ENCODE data around the genes XRN2 and CD93.

GRCh38 chr20:20255178-20255436, 112.8 kb upstream of the INSM1 start:
- PRO-cap, result no peak
- RAMPAGE, long total RNA, 2 experiments, result no peak in any of the 2 experiments

DNA sequence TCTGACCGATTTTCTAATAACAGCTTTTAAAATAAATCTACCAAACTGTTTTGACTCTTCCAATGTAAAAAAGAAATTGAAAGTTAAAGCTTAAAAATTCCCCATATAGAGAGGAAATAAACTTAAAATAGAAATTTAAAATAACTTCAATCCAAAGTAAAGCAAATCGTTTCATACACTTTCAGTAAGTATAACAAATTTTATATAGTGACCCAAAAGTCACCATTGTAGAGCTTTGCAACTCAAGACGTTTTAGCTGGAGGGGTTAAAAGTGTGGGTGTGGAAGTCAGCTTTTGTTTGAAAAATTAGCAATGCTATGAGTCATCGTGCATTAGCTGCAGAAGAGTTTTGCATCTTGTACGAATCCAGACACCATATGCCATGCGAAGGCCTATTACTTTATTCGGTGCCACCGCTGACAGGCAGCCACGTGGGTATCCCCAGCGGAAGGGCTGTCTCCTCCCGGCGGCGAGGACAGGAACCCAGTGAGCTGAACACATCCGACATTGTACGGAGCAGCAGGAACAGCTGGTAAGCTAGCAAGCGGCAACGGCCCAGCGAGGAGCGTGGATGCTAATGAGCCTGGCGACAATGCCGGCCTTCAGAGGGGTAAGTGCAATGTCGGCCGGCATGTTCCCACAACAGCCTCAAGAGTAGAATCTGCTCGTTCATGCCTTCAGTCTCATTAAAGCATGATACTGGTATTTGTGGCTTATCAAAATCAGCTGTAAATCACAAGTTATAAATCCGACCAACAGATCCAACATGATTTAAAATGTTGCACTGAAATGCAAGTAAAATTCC, 84.4 kb downstream of the INSM1 start:
- PRO-cap, result bidirectional peak, plus-strand start at position 506 of the sequence, minus-strand start at position 484 of the sequence
- RAMPAGE, long total RNA, 2 experiments, result no peak in any of the 2 experiments

DNA sequence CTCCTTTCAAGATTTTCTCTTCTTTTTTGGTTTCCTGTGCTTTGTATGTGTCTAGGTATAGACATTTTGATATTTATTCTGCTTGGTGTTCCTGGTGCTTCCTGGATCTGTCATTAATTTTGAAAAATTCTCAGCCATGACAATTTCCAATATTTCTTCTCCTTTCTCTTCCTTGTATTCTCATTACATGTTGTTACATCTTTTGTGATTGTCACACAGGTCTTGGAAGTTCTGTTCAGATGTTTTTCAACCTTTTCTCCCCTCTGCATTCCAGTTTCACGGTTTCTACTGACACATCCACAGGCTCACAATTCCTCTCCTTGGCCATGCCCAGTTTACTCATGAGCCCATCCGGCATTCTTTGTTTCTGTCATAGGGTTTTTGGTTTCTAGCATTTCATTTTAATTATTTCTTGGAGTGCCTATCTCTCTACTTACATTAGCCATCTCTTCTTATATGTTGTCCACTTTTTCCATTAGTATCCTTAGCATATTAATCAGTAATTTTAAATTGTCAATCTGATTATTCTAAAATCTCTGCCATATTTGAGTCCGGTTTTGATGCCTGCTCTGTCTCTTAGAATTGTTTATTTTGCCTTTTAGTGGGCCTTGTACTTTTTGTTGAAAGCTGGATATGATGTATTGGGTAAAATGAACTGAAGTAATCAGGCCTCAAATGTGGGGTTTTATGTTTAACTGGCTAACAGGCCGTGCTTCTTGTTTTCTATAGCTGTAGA, 118.8 kb downstream of the INSM1 start:
- PRO-cap, result no peak
- RAMPAGE, long total RNA, 2 experiments, result start-site peak on the minus strand in 1 of 2 experiments, centred at position 422 of the sequence, 14 reads per replicate

DNA sequence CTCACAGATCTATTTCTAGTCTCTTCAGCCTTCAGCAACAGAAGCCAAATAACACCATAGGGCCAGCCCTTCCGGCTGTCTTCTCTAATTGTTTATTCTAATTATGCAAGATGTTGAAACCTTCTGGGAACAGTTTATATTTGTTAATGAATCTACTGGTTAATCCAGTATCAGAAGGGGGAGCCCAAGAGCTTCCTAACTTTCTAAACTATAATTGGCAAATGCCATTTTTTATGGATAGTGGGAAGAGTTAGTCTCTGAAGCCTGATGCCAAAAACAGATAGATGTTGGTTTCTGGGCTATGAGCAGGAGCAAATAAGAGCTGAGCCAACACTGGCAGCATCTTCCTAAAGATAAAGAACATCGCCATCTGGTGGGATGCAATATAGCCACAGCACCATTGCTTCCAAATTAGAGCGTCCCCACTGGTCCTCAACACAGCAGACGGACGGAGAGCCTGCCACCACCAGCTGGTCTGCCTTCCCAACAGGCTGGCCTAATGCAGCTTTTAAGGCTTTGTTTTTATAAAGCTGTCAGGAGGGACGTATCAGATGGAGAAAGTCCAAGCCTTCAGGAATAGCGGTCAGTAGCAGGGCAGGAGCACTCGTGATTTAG, 118.9 kb downstream of the RALGAPA2 start:
- PRO-cap, result no peak
- RAMPAGE, long total RNA, 2 experiments, result no peak in any of the 2 experiments

DNA sequence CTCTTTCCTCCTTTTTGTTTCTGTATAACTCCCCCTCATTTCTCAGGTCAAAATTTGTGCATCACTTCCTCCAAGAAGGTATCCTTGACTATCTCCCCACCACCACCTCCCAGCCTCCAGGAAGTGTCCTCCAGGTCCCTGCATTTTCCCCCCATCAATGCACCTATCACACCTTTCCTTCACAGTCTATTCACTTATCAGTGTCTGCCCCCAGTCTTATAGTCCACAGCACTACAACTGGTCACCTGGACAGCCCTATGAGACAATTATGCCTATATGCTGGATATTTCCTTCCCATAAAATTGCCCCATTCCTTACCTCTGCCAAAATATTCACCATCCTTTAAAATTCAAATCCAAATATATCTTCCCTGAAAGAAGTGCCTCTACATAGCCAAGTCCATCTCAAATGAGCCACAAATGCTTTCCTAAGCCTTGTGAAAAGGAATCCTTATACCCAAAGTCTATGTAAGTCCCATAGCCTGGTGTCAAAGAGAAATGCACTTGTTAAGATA, 105.8 kb downstream of the RALGAPA2 start:
- PRO-cap, result no peak
- RAMPAGE, long total RNA, 2 experiments, result start-site peak on the minus strand in 1 of 2 experiments, centred at position 86 of the sequence, 7 reads per replicate

DNA sequence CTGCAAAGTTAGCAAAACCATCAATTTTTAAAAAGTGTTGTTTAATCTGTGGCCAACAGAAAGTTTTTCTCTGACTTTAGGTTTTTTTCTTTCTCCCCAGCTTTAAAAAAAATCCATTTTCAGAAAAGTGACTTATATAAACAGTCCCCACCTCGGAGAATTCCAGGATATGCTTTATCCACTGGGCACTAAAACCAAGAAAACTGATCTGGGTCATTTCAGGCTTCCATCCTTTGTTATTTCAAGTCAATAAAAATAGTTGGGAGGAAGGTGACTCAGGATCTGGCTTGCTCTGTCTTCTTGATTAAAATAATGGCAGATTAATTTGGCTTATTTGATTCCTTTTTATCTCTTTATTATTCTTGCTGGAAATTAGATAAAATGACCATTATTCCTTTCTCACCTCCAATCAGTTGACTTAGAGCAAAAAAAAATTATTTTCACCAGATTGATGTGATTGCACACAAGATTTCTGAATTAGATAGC, 19.2 kb upstream of the RALGAPA2 start:
- PRO-cap, result no peak
- RAMPAGE, long total RNA, 2 experiments, result no peak in any of the 2 experiments

- PRO-cap, result no peak
- RAMPAGE, long total RNA, 2 experiments, result no peak in any of the 2 experiments
Measured at GRCh38 chr20:21100187-21100624, 25.7 kb upstream of the KIZ start.

GRCh38 chr20:21101295-21101856, 24.5 kb upstream of the KIZ start:
- PRO-cap, result no peak
- RAMPAGE, long total RNA, 2 experiments, result no peak in any of the 2 experiments

DNA sequence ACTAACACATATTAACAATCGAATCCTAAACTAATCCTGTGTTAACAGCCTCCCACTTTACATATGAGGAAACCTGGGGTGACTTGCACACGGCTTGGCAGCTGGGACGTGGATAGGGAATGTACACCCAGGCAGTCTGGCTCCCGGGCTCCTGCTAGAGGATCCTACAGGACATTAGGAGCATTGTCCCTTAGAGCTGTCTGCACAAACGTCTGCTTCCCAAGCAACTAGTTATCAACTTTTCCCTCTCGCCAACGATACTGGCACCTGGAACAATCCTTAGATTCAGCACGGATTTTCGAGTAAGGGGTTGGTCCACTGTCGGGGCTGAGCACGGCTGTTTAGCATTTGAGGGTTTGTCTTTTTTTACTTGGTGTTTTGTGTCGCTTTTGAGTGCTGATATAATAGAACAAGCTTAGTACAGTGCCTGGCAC, 618 bp upstream of the KIZ start:
- PRO-cap, result unidirectional peak, minus-strand start at position 350 of the sequence
- RAMPAGE, long total RNA, 2 experiments, result no peak in any of the 2 experiments

- PRO-cap, result no peak
- RAMPAGE, long total RNA, 2 experiments, result no peak in any of the 2 experiments
Measured at GRCh38 chr20:21183322-21183646, 57.4 kb downstream of the KIZ start.

- PRO-cap, result bidirectional peak, plus-strand start at chr20:21303351, minus-strand start at chr20:21303233; bidirectional peak, plus-strand start at chr20:21303836, minus-strand start at chr20:21303733
- RAMPAGE, long total RNA, 2 experiments, result start-site peak on the plus strand in 2 of 2 experiments, at chr20:21303333-21303364 at its widest, 261 to 475 reads per replicate
Measured at GRCh38 chr20:21303089-21303924, at the start of gene XRN2. XRN2 (plus strand) TSS chr20:21303331.

DNA sequence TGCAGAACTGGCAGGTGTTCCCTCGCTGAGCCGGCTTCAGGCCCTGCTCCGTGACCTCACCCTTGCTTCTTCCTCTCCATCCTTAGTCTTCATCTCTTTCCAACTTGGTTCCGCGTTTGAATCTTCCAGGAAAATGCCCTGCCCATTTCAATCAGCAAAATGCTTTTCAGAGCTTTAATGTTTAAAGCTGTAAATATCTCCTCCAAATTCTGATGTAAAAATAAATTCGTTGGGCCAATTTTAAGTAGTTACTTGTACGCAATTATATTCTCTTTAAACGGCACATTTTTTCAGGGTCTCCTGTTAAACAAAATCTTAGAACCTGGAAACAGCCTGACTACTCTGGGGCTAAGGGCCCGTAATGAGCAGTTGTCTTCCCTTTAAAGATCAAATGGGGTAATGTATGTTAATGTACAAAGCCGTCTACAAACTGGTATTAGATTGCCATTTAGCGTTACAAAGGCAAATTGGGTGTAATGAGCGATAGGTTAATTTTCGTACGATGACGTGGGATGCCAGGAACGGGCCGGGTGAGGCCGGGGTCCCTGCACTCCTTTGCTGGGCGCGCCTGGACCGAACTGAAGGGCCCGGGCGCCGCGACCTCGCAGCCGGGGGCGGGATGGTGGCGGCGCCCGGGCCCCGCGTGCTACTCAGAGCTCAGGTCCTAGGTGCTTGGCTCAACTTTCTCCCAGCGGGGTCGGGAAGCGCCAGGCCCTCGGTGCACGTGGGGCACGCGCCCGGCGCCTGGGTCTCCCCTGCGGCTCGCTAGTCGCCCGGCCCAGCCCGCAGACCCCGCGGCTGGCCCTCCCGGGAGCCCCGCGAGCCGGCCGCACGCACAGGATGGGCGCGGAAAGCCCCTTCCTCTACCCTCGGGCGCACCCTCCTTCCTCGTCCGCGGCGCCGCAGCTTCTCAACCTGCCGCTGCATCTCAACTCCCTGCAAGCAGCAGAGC, 6.1 kb downstream of the NKX2-4 start:
- PRO-cap, result no peak
- RAMPAGE, long total RNA, 2 experiments, result no peak in any of the 2 experiments

- PRO-cap, result no peak
- RAMPAGE, long total RNA, 2 experiments, result no peak in any of the 2 experiments
Measured at GRCh38 chr20:21511579-21512239, 2.2 kb downstream of the NKX2-2 start.

GRCh38 chr20:21530006-21530257, 16.1 kb upstream of the NKX2-2 start:
- PRO-cap, result no peak
- RAMPAGE, long total RNA, 2 experiments, result no peak in any of the 2 experiments

DNA sequence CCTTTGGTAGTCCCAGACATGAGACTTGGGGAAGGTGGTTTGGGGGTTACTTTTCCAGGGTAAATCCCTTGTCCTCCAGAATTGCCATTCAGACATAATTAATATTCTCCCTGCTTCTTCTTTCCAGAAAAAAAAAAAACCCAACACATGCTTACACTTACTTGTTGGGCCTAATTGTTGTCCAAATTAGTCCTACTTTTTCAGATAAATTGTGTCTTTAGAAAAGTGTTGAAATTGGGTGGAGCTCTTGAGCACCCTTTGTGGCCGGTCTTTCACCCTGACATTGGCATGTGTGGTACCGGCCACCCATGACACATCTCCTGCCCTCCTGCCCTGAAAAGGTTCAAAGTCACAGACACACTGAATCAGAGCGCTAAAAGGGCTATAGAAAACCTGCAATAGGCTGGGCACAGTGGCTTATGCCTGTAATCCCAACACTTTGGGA, 57.3 kb downstream of the FOXA2 start:
- PRO-cap, result no peak
- RAMPAGE, long total RNA, 2 experiments, result no peak in any of the 2 experiments

DNA sequence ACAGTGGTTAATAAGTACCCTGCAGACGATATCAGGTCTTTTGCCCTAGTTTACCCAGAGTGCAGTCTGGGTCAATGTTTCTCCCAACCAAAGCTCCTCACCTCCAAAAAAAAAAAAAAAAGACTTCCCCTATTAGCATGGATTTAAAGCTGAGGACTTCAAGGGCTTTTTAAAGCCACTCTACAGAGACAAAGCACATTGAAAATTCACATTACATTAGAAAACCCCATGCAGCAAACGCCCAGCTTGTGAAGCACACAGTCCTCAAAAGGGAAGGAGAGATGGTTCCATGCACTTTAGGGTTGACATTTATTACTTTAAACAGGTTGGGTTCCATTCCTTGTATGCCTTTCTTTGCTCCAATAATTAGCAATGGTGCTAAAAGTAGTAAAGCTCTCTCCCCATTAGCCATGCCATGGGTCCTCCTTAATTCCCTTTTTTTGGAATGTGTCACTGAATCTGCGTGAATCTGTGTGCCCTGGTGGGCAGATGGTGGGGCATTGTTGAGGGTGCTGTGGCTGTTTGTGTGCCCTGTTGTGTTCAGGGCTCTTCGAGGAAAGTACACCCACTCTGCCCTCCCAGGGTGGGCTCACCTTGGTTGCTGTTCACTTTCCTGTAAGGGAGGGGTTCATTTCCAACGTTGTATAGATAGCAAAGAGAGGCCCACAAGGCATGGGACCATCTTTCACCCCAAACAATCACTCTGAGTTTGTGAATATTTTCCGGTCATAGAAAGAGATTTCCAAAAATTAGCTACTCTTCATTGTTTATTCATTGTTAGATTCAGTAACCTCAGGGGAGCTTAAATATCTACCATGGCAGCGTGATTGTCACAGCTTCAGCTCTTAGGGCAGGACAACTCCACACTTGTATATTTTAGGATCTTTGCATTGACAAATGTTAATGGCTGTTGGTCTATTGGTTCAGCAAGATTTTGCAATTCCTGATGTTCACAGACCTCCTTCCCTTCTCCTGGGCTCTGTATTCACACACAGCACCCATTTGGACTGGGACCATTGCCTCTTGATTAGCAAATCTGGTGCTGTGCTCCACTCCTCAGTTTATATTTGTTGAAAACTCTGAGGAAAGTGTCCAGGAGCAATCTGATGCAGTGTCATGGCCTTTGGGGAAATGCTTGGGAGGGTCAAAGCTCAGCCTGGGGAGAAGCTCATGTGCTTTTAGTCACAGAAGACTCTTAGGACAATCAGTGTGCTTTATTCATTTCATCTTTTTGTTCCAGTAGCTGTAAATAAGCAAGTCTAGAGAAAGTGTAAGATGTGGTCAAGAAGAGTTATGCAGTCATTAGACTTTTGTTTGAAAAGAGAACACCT, 20.6 kb downstream of the FOXA2 start:
- PRO-cap, result no peak
- RAMPAGE, long total RNA, 2 experiments, result no peak in any of the 2 experiments

DNA sequence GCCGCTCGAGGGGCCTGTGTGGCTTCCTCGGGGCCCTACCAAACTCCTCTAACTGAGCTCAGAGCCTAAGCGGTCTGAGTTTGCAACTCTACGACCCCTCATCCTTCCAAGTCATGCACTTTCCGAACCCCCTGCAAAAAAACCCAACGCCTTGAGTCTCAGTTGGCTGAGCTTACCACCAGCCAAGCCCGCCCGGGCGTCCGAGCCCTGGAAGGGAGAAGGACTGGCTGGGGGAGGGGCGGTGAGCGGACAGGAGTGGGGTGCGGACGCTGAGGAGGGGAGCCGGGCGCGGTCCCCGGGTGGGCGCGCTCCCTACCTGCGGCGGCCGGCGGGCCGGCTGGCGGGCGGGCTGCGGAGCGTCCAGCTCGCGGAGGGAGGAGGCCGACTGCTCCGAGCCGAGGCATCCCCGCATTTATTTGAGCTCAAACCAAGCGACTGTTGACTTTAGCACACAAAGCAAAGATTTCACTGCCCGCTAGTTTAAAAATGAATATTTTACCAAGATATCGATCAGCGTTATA, 6.1 kb downstream of the FOXA2 start:
- PRO-cap, result bidirectional peak, plus-strand start at position 319 of the sequence, minus-strand start at position 194 of the sequence; unidirectional peak, minus-strand start at position 373 of the sequence
- RAMPAGE, long total RNA, 2 experiments, result start-site peak on the minus strand in 2 of 2 experiments, centred at positions 374 to 392 of the sequence, 33 to 35 reads per replicate

- PRO-cap, result no peak
- RAMPAGE, long total RNA, 2 experiments, result no peak in any of the 2 experiments
Measured at GRCh38 chr20:22582467-22582755, 2.0 kb downstream of the FOXA2 start.

- PRO-cap, result bidirectional peak, plus-strand start at chr20:23085319, minus-strand start at chr20:23085045; bidirectional peak, plus-strand start at chr20:23085719, minus-strand start at chr20:23085517
- RAMPAGE, long total RNA, 2 experiments, result start-site peak on the minus strand in 1 of 2 experiments, at chr20:23085011-23085407 at its widest, 6 to 9 reads per replicate
Measured at GRCh38 chr20:23084646-23085603, 1.2 kb downstream of the CD93 start.

- PRO-cap, result bidirectional peak, plus-strand start at chr20:23086506, minus-strand start at chr20:23086331
- RAMPAGE, long total RNA, 2 experiments, result start-site peak on the minus strand in 2 of 2 experiments, at chr20:23086298-23086357 at its widest, 6 to 21 reads per replicate
Measured at GRCh38 chr20:23086161-23086706, at the start of gene CD93. CD93 (minus strand) TSS chr20:23086324.